Cerebral cortex (tissue), 2 donors: ENCODE measurements around the gene CH25H.

GRCh38 chr10:89206601-89207679, at the start of gene CH25H:
TSS of gene CH25H (minus strand) at chr10:89207317.
- PRO-cap, 2 experiments = peak in 1 of 2 experiments; most common plus-strand start chr10:89206902 (in 1); most common minus-strand start chr10:89206916 (in 1)

DNA sequence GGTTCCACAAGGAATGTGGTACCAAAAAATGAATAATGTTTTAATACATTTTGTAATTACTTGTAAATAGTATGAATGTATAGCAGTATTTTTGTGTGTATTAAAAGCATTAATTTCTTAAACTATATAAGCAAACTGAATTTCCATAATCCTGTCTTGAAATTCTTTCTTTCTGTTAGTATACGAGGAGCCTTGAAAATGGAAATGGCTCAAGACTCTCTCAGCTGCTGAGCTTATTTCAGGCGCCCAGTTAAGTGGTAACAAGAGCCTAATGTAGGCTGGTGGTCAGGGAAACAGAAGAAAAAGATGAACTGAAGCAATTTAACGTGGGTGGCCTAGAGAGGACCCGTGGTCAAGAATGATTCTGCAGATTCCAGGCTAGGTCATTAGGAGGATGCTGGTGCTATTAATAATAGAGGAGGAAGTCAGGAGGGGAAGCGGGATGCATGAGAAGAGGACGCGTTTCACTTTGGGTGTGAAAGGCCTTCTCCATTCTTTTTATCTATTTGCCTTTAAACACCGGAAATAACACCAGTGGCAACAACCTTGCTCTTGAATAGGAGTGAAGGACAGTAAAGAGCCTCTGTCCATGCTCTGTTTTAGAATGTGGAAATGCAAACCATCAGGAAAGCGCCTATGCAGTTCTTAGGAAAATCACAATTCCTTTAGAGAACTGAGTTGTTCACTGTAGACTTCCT, 8.8 kb downstream of the LIPA start:
- PRO-cap, 2 experiments = no peak in any of the 2 experiments

GRCh38 chr10:90877138-90877922, 5.6 kb downstream of the RPP30 start:
- PRO-cap, 2 experiments = no peak in any of the 2 experiments

DNA sequence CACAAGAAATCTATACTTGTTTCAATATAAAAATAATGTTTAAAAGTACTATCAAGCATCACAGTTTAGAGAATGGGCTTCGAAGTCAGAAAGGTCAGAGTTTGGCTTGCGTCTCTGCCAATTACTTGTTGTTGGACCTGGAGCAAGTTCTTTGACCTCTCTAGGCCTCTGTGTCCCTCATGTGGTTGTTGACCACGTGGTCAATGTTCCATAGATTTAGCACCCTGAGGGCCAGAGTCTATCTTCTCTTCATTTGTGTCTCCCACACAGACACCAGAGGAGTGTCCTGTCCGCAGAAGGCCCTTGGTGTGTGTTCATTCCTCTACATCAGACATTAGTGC, 122.2 kb upstream of the ANKRD1 start:
- PRO-cap, 2 experiments = no peak in any of the 2 experiments

GRCh38 chr10:91077567-91078167, 142.8 kb upstream of the PCGF5 start:
- PRO-cap, 2 experiments = no peak in any of the 2 experiments

GRCh38 chr10:91244371-91244921, 24.0 kb downstream of the PCGF5 start:
- PRO-cap, 2 experiments = no peak in any of the 2 experiments

DNA sequence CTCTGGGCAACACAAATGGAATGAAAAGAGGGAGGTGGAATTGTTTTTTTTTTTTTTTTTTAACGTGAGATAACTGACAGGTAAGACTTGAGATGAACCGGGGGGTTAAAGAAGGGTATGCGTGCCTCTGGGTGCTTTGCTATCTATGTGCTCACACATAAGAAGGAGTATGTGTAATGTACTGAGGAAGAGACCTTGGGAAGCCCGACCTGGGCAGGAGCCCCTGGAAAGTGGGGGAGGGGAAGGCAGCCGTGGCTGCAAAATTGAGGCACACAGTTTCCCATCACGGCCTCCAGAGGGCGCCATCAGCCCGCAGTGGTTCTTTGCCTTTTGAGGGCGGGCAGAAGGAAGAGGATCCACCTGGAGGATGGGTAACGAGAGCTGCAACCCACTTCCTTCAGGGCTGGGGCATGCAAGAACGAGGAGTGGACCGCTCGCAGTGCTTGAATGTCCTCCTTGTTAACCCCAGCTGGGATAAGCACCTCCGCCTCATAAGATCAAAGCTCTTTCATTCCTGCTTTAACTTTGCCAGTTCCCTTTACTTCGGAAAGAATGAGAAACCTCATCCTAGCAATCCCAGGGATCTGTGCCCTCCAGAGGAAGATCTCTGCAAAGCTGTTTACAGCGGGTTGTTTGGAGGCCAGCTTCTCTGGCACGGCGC, 77.8 kb downstream of the PCGF5 start:
- PRO-cap, 2 experiments = peak in 1 of 2 experiments; most common plus-strand start position 400 of the sequence (in 1)

DNA sequence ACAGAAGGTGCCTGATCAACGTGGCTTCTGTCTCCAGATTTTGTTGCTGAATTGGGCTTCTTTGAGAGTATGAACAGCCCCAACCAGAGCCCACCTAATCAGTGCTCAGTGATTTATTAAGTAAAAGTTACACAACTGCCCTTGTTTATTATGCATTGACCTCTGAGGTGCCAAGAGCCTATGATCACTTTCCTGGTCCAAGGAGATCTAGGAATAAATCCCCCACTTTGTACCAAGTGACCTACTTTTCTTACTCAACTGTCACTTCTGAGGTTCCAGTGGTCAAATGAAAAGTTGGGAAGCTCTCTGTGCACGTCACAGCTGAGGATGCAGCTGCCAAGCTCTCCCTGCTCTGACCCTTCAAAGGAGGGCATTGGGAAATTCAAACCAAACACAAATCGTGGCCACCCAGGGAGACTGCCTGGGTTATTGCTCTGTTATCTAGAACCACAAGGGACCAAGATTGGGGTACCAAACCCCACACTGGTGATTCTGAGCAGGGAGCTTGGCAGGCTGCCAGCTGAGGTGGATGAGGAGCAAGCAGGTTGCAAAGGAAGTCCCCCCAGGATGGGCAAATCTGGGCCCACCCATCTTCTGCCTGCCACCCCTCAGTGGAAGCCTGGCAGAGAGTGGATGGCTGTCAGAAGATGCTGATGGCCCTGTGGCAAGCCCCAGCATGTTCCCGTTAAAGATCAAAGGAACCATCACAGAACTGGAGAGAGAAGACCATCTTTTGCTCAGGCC, 106.9 kb downstream of the PPP1R3C start:
- PRO-cap, 2 experiments = no peak in any of the 2 experiments

GRCh38 chr10:91598523-91598983, 34.3 kb downstream of the PPP1R3C start:
- PRO-cap, 2 experiments = no peak in any of the 2 experiments

- PRO-cap, 2 experiments = no peak in any of the 2 experiments
Measured at GRCh38 chr10:91613131-91614095, 19.5 kb downstream of the PPP1R3C start.

- PRO-cap, 2 experiments = no peak in any of the 2 experiments
Measured at GRCh38 chr10:91617190-91617833, 15.6 kb downstream of the PPP1R3C start.

DNA sequence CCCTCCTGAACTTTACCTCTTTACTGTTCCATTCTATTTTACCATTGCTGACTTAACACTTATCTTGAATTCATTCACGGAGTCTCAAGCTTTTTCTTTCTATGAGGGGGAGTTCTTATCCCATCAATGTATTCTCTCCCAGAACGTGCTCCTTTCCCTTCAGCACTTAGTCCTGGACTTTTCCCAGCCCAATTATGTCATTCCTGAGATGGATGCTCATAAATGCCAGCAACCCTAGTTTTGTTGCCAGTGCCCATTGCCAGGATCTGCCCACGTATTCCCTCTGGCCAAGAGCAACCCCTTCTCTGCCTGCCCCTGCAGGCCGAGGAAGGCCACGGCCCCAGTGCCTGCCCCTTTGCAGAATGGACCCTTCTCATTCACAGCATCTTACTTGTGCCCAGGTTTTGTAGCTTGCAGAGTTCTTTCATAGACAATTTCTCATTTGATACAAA, 67.4 kb upstream of the PPP1R3C start:
- PRO-cap, 2 experiments = no peak in any of the 2 experiments

GRCh38 chr10:91712023-91712658, 79.3 kb upstream of the PPP1R3C start:
- PRO-cap, 2 experiments = no peak in any of the 2 experiments

DNA sequence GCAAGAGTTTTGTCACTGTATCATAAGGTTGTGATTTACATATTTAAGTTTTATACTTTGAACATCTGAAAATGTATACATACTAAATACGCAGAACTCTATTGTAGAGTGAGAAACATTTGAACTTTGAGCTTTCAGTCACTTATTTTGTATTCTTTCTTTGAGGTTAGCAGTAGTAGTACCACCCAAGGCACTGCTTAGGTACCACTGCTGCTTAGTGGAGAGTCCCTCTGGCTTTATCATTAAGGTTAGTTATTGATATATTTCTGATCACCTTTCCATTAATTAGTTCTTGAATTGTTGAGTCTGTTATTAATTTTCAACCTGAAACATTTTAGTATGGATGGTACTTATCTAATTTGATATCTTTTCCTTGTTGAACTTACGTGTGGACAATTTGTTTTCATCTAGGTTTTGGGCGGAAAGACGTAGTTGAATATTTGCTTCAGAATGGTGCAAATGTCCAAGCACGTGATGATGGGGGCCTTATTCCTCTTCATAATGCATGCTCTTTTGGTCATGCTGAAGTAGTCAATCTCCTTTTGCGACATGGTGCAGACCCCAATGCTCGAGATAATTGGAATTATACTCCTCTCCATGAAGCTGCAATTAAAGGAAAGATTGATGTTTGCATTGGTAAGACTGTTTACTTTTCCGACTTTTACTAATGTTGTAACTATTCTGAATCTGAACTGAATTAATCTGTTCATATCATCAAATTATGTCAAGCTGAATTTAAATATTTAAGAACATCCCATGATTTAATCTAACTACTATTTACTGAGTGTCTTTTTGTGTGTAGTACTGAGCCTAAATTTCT, 14.6 kb downstream of the TNKS2 start:
- PRO-cap, 2 experiments = no peak in any of the 2 experiments

DNA sequence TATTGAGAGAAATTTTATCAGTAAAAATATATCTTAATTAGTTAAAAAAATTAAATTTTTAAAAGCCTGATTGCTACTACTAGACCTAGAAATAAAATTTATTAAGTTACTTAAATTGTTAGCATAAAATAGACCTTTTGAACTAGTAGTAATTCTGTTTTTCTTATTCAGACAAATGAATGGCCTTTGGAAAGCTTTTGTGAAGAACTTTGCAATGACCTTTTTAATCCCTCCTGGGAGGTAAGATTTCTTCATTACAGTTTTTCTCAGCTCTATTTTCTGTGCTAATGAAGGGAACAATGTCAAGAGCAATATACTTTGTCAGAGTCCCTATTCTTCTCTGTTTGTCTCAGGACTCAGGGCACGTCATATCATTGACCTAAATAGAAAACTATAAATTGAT, 33.5 kb downstream of the BTAF1 start:
- PRO-cap, 2 experiments = no peak in any of the 2 experiments

DNA sequence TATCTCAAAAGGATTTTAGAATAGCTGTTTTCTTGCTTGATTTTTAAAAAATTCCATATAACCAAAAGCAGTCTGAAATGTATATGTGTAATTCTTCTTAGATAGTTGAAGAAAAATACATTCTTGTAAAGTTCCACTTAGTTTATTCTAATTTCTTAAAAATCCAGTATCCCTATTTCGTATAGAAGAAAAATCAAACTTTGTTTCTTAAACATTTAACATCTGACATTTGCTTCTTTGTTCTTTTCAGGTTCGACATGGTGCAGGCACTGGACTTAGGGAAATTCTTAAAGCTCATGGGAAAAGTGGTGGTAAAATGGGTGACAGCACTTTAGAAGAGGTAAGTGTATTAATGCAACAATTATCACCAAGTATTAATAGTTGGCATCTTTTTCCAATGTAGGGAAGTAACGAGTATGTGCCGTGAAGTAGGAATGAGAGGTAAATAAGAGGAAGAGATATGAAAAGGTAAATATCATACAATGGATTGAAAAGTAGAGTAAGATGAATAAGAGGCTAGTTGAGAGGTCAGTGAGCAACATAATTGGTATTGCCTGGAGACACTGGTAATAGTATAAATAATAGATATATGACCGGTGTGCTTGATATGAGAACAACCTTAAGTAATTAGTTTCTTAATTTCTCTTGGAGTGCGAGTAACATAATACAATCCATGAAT, 35.4 kb downstream of the BTAF1 start:
- PRO-cap, 2 experiments = no peak in any of the 2 experiments

- PRO-cap, 2 experiments = no peak in any of the 2 experiments
Measured at GRCh38 chr10:92087763-92088361, 164.3 kb downstream of the BTAF1 start.

- PRO-cap, 2 experiments = no peak in any of the 2 experiments
Measured at GRCh38 chr10:92239537-92240282, 51.2 kb downstream of the CPEB3 start.

DNA sequence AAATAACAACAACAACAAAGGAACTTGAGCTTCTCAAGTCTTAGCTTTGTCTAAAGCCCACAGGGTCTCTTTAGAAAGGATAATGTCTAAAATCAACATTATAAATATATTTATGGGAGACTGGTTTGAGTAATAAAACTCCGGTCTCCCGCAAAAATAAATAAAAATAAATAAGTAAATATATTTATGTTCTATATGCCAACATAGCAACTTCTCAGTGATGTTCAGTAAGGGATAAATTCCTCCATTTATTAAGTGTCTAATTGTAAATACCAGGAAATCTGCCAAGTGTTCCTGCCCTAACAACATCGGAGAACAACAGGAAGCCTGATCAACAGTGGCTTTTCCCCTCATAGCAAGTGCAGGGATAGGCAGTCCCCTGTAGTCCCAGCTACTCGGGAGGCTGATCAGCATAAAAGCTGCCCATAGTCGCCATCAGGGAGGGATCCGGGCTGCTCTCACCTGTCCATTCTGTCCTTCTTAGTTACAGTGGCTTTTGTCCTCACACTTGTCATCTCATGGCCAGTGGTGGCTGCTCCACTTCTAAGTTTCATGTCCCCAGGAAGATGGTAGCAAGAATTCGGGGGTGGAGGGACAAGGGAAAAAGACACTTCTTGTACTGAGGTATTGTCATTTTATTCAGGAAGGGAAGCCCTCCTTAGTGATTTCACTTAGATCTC, 141.3 kb downstream of the IDE start:
- PRO-cap, 2 experiments = no peak in any of the 2 experiments

- PRO-cap, 2 experiments = no peak in any of the 2 experiments
Measured at GRCh38 chr10:92541195-92541429, 32.8 kb downstream of the IDE start.